UCH-1 (cell line): ENCODE results near the gene LIPC.

- RRBS = no CpG with 5 or more reads among the region's 1 CpG
Measured at GRCh38 chr15:58228771-58229089, 90.5 kb downstream of the AQP9 start.

- RRBS = no CpG with 5 or more reads among the region's 8 CpGs
Measured at GRCh38 chr15:58431459-58432059, at the start of gene LIPC. LIPC (plus strand) TSS chr15:58431991.

GRCh38 chr15:58447519-58448147 lies 15.8 kb downstream of the LIPC start:
- RRBS = no CpG with 5 or more reads among the region's 4 CpGs

GRCh38 chr15:58473679-58474123 lies 41.9 kb downstream of the LIPC start:
- RRBS = no CpG with 5 or more reads among the region's 2 CpGs

DNA sequence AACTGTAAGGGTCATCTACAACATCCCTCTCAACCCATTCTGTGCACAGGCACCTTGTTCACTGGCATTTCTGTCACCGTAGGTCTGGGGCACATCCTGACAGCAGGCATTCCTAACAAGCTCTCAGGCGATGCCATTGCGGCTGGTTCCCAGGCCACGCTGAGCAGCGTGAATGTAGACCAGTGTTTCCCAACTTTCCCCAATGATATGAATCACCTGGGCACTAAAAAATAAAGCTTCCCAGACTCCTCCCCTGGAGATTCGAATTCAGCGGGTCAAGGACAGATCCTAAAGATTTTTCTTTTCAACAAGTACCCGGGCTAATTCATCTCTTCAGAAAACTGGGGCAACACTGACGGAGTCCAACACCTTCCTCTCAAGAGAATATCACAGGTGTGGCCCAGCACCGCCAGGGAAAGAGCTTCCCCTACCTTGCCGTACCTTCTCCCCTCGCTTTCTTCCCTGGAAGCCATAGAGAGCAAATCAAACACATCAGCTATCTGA lies 143.4 kb downstream of the LIPC start:
- RRBS = no CpG with 5 or more reads among the region's 12 CpGs

GRCh38 chr15:58667003-58668219 lies 82.1 kb downstream of the ADAM10 start:
- RRBS = no CpG with 5 or more reads among the region's 4 CpGs

DNA sequence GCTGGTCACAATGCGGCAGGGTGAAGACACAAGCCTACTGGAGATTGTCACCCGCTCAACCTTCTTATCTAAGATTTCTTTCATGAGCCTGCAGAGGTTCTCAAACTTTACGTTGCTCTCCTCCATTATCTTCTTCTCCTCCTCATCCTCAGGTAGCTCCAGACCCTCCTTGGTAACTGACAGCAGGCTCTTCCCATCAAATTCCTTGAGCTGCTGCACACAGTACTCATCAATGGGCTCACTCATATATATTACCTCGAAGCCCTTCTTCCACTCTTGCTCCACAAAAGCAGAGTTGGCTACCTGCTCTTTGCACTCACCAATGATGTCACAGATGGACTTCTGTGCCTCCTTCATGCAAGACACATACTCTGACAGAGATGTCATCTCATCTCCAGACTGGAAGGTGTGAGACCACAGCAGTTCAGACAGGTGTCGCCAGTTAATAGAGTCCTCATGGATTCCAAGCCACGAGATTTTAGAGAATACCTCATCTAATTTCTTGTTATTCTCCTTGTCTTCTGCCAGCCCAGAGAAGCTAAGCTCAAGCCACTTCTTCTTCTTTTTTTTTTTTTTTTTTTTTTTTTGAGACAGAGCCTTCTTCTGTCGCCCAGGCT lies 58.3 kb downstream of the ADAM10 start:
- RRBS = no CpG with 5 or more reads among the region's 7 CpGs

DNA sequence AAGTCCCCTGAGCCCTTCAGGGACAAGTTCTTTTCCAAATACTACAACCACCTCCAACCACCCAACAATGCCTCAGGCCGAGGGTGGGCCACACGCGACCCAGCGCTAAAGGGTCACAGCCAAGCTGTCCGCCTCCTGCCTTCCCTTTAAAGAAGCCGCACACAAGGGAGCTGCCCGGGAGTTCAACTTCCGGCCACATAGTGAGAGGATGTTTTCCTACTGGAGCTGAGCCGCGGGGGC lies 361 bp upstream of the MINDY2 start:
- RRBS = 3% methylated on average over 3 of the region's 10 CpGs

DNA sequence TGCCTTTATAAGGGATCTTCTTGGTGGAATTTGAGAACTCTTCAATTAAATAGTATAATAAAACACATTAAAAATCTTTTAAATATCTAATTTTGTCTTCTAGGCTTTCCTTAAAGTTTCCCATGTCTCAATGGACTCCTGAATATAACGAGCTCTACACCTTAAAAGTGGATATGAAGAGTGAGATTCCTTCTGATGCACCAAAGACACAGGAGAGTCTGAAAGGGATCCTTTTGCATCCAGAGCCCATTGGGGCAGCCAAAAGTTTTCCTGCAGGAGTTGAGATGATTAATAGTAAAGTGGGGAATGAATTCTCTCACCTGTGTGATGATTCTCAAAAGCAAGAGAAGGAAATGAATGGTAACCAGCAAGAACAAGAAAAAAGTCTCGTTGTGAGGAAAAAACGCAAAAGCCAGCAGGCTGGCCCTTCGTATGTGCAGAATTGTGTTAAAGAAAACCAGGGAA lies 43.3 kb downstream of the RNF111 start:
- RRBS = no CpG with 5 or more reads among the region's 4 CpGs

DNA sequence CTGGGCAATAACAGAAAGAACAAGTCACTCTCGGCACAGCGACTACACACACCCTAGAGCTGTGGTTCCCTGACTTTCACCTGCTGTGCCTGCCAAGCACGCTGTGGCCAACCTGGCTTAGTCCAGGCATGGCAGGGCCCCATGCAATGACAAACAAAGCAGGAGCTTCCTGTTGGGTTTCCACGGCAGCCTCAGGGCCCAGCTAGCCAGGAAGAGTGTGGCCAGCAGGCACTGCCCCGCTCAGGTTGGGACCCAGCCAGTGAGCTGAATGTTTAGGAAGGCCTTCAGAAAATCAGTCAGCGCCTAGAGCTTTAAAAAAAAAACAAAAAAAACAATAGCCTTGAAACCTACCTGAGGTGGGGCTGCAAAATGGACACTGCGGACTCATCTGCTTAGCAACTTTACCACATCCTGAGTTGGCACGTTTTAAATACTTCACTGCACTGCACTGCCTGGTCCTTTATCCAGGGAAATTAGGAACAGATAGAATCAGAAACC lies 36.3 kb upstream of the LDHAL6B start:
- RRBS = no CpG with 5 or more reads among the region's 8 CpGs

GRCh38 chr15:59175696-59176075 lies 31.0 kb upstream of the LDHAL6B start:
- RRBS = no CpG with 5 or more reads among the region's 3 CpGs

DNA sequence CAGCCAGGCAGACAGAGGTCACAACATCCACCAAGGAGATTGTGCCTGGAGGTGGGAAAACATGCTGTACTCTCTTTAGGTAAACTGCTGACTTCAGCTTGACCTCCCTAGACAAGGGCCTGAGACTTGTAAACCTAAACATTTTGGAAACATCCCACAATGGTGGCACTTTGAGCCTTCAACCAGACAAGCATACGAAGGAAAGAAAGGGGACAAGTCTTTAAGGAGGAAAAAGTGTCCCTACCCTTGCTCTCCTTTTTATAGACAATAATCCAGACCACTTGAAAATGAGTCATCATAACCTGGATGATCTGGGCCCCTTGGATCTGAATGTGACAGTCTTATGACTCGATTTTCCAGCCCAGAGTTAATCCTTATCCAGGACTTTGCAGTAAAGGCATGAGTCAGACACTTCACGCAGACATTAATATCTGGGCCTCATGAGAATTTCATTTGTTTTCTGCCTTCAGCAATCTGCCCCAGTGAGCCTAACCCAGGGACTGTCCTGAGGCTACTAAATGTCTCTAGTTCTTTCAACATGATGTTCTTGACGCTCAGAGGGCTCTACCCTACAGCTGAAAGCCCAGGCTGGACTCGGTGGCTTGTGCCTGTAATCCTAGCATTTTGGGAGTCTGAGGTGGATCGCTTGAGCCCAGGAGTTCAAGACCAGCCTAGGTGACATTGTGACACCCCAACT lies 6.6 kb upstream of the LDHAL6B start:
- RRBS = no CpG with 5 or more reads among the region's 6 CpGs

DNA sequence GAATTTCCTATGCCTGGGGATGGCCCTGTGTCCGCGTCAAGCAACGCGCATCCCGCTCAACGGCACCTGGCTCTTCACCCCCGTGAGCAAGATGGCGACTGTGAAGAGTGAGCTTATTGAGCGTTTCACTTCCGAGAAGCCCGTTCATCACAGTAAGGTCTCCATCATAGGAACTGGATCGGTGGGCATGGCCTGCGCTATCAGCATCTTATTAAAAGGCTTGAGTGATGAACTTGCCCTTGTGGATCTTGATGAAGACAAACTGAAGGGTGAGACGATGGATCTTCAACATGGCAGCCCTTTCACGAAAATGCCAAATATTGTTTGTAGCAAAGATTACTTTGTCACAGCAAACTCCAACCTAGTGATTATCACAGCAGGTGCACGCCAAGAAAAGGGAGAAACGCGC lies 358 bp downstream of the LDHAL6B start:
- RRBS = no CpG with 5 or more reads among the region's 18 CpGs

DNA sequence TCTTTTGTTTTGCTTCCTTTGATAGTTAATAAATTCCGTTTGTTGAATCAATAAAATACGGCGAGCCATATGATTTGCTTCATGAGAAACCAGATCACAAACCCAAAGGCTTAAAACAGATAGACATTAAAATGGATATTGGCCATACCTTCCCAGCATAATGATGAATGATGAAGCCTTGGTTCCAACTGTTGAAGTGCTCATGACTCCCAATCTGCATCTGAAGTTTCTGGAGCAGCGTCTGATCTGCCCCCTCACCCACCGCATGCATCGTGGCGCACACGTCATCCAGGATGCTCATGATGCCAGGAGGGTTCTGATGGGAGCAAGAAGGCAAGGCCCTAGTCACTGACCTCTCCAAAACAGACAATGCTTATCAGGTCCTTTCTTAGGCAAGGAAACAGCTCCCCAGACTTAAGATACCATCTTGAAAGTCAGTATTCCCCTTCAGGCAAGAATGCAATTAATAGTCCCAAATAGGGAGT lies 1.9 kb downstream of the LDHAL6B start:
- RRBS = no CpG with 5 or more reads among the region's 8 CpGs

- RRBS = no CpG with 5 or more reads among the region's 6 CpGs
Measured at GRCh38 chr15:59343661-59344352, 28.9 kb downstream of the MYO1E start.

DNA sequence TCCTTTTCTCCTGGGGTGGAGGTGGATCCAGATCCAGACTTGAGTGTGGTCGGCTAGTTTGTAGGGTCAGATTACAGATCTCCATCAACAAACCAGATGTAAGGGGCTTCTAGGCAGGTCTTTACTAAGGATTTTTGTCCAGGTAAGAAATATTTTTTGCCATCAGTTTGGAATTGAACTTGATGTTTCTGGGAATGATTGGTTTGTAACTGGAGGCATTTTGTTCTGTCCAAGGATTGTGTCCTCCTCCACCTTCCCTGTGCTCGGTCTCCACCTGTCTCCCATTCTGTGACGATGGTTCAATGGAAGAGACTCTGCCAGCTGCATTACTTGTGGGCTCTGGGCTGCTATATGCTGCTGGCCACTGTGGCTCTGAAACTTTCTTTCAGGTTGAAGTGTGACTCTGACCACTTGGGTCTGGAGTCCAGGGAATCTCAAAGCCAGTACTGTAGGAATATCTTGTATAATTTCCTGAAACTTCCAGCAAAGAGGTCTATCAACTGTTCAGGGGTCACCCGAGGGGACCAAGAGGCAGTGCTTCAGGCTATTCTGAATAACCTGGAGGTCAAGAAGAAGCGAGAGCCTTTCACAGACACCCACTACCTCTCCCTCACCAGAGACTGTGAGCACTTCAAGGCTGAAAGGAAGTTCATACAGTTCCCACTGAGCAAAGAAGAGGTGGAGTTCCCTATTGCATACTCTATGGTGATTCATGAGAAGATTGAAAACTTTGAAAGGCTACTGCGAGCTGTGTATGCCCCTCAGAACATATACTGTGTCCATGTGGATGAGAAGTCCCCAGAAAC lies 6.6 kb downstream of the GCNT3 start:
- RRBS = no CpG with 5 or more reads among the region's 6 CpGs

DNA sequence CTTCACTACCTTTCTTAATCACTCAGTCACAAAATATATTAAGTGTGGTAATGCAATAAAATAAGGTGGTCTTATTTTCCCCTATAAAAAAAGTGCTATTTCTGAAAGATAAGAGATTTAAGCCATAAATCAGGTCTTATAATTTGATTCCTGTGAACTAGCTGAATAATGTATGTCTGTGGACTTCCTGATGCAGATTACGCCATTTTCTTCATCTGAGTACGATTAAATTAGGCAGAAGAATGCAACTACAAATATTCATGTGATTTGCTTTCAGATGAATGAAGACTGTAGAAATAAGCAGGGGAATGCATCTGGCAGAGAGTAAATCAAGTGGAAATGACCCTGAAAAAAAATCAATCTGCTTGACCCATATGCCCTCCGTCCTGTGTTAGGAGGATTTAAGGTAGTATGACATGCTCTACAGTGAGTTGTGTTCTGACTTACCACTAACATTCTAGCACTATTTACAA lies 14.8 kb downstream of the BNIP2 start:
- RRBS = no CpG with 5 or more reads among the region's 3 CpGs

- RRBS = no CpG with 5 or more reads among the region's 19 CpGs
Measured at GRCh38 chr15:59996471-59996841, 7.7 kb upstream of the FOXB1 start.

GRCh38 chr15:60355439-60356346 lies 42.1 kb downstream of the ANXA2 start:
- RRBS = no CpG with 5 or more reads among the region's 9 CpGs

DNA sequence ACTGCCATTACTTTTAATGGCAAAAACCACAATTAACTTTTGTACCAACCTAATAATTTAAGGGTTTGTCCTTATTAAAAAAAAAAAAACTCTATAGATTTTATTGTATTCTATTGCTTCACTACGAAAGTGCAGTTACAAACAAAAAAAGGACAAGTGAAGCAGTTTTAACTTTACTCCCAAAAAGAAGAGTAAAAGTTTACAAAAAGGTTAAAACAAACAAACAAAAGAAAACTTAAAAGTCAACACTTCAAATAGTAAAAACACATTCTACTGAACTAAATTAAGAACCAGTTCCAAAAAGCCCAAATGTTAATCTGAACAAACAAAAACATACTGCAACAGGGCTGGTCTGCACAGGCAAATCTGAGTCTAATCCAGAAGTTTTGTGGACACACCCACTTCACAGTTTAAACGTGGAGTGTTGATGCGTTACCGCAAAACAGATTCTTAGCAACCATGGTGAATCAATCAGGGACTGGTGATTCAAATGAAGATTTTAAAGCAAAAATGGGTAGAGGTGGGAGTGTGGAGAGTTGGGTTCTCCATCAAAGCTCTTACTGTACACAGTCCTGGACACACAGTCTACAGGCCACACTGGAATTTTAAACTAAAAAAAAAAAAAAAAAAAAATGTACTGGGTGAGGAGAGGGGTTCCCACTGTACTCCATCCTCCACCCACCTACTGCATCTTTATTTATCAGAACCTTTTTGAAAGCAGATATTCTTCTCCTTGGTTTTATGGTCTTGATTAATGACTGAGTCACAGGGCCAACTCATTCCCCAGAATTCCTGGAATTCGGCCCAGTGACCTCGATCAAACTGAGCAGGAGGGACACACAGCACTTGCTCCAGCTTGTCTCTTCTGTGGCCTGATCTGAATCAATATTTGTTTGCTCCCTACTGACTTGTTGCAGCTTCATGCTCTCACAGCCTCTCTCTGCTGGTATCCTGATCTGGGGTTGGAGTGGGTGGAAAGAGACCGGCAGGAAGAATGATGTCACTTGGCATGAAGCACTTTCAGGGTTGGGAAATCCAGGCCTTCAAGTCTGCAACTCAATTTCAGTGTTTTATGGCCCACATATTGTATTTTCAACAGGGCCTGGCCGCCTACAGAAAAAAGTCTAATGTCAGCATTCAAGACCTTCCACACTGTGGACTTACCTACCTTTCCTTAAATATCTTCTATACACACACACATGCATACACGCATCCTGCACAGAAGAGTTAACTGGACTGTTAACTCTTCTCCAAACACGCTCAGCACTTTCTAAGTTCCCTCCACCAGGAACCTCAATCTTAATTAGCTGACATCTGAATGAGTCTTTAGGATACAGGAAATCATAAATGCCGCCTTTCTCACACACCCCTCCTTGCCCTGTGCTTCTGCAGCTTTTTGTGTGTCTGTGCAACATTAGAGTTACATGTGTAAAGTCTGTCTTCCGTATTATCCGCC lies 4.9 kb downstream of the ANXA2 start:
- RRBS = no CpG with 5 or more reads among the region's 13 CpGs